Sigmoid colon (tissue), 4 donors: ENCODE data around the genes ZNF555 and TLE5.

- PRO-cap = bidirectional peak, plus-strand start at chr19:2841505, minus-strand start at chr19:2841239
- RAMPAGE, long total RNA, 4 experiments = start-site peak on the plus strand in 3 of 4 experiments, at chr19:2841472-2841495 at its widest, 31 to 52 reads per replicate
Observed at GRCh38 chr19:2841383-2842185, at the start of gene ZNF555. ZNF555 (plus strand) TSS chr19:2841475.

- PRO-cap = no peak
- RAMPAGE, long total RNA, 4 experiments = no peak in any of the 4 experiments
Observed at GRCh38 chr19:3035998-3036739, 7.1 kb upstream of the TLE2 start.

GRCh38 chr19:3061025-3061687, 1.1 kb downstream of the TLE5 start:
- PRO-cap = no peak
- RAMPAGE, long total RNA, 4 experiments = start-site peak on the minus strand in 4 of 4 experiments, at chr19:3061298-3061461 at its widest, 88 to 200 reads per replicate

- PRO-cap = unidirectional peak, minus-strand start at chr19:3062340; unidirectional peak, minus-strand start at chr19:3062563
- RAMPAGE, long total RNA, 4 experiments = start-site peak on the minus strand in 4 of 4 experiments, at chr19:3062777-3062994 at its widest, 15 to 213 reads per replicate
Observed at GRCh38 chr19:3062081-3063198, at the start of gene TLE5. TLE5 (minus strand) TSS chr19:3062495.

GRCh38 chr19:3120880-3121593, 14.8 kb upstream of the GNA15 start:
- PRO-cap = no peak
- RAMPAGE, long total RNA, 4 experiments = no peak in any of the 4 experiments

DNA sequence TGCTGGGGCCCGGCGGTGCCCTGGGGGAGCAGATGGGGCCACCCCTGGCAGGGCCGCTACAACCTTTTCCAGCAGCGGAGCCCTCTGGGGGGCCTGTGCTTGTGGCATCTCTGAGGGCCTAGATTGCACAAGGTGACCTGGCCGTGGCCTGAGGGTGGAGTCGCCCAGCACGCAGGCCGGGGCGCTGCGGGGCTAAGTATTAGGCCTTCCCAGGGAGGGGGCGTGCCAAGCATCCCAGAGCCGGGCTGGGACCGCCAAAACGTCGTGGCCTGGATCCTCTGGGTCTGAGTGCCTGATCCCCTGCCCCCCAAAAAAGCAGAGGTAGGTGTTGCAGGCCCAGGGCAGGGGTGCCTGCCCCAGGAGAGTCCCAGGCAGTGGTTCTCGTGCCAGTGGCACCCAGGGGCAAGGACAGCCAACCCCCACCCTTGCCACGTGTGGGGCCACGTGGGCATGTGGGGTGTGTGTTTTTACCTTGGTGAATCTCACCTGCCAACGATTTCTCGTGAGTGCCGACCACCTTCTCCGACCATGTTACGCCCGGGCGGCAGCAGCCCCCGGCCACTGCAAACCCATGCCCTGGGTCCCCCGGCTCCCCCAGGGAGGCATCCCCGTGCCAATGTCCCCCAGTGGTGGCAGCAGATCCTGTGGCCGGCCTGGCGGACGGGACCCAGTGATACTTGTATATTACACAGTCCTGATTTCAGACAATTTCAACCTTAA, 12.6 kb upstream of the GNA15 start:
- PRO-cap = no peak
- RAMPAGE, long total RNA, 4 experiments = no peak in any of the 4 experiments

DNA sequence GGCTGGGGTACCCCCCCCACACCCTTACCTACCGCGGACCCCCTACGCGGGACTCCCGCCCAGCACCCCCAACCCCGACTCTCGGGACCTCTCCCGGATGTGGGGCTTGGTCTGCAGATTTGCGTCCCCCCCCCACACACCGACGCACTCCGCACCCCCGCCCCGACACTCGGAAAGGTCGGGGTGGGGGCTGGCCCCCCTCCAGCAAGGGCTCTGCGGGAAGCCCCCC, 366 bp downstream of the NFIC start:
- PRO-cap = no peak
- RAMPAGE, long total RNA, 4 experiments = no peak in any of the 4 experiments

- PRO-cap = no peak
- RAMPAGE, long total RNA, 4 experiments = no peak in any of the 4 experiments
Observed at GRCh38 chr19:3367955-3368801, 1.8 kb downstream of the NFIC start.

- PRO-cap = bidirectional peak, plus-strand start at chr19:3398882, minus-strand start at chr19:3398703
- RAMPAGE, long total RNA, 4 experiments = no peak in any of the 4 experiments
Observed at GRCh38 chr19:3398432-3399284, 32.3 kb downstream of the NFIC start.

- PRO-cap = unidirectional peak, plus-strand start at chr19:3404786
- RAMPAGE, long total RNA, 4 experiments = no peak in any of the 4 experiments
Observed at GRCh38 chr19:3404508-3405469, 38.4 kb downstream of the NFIC start.

DNA sequence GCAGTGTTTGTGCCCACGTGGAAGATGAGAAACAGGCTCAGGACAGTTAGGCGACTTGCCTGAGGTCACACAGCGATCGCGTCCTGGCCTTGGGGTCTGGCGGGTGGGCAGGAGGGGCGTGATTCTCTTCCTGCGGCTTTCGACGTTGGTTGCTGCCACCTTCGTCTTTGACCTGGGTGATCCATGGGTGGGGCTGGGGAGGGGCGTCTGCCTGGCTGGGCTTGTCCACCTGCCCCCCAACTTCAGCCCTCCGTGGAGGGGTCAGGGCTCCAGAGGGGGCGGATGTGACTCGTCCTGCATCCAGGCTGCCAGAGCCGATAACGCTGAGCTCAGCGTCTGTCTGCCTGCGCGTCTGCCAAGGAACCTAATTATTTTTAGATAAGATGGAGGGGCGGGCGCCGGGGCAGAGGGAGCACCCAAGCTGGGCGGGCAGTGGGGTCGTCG, 57.0 kb downstream of the SMIM24 start:
- PRO-cap = no peak
- RAMPAGE, long total RNA, 4 experiments = no peak in any of the 4 experiments

DNA sequence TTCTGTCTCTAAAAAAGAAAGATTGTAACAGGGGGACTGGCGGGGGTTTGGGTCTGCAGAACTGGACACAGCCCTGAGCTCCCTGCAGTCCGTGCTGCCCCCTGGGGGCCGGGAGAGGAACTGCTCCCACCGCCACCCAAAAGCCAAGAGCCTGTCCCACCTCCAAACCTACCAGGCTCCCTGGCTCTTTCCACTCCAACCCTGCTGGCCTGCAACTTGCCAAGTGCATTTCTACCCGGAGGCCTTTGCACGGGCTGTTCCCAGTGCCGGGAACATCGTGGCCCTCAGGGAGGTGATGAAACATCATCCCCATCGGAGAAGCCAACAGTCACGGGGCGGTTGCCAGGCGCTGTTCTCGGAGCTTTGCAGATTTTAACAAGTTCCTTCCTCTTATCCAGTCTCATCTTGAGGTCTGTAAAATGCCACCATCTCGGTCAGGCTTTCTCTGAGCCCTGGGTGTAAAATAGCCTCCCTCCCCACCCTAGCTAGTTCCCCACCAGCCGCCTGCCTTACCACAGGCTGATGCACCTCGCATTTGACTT, 50.7 kb downstream of the SMIM24 start:
- PRO-cap = no peak
- RAMPAGE, long total RNA, 4 experiments = no peak in any of the 4 experiments

DNA sequence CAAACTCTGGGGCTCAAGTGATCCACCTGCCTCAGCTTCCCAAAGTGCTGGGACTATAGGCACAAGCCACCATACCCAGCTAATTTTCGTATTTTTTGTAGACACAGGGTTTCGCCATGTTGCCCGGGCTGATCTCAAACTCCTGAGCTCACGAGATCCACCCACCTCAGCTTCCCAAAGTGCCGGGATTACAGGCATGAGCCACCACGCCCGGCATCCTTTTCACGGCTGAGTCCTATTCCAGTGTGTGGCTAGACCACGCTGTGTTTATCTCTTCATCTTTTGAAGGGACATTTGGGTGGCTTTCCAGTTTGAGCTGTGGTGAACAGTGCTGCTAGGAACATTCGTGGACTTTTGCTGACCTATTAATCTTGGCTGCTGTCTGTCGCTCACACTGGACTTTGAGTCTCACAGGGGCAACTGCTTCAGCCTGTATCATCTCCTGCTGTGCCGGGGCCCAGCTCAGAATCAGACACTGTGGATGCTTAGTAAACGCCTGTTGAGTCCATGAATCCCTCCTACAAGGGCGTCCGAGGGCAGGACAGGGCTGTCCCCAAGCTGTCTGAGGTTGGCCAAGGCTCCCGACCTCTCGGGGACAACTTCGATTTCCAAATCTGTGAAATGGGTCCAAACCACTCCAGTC, 48.6 kb downstream of the SMIM24 start:
- PRO-cap = no peak
- RAMPAGE, long total RNA, 4 experiments = no peak in any of the 4 experiments

- PRO-cap = no peak
- RAMPAGE, long total RNA, 4 experiments = no peak in any of the 4 experiments
Observed at GRCh38 chr19:3452227-3453050, 27.9 kb downstream of the SMIM24 start.

- PRO-cap = no peak
- RAMPAGE, long total RNA, 4 experiments = no peak in any of the 4 experiments
Observed at GRCh38 chr19:3467539-3468458, 12.5 kb downstream of the SMIM24 start.

DNA sequence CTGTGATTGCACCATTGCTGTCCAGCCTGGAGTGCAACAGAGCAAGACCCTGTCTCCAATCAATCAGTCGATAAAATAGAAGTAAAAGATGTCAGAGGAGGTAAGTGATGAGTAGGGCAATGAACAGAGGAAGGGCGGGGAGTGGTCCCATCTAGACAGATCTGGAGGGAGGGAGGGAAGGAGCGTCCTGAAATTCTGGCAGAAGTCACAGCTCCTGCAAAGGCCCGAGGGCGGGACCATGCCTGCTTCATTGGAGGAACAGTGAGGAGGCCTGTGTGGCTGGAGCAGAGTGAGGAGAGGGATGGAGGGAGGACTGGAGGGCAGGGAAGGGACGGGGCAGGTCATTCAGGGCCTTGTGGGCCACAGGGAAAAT, 9.6 kb downstream of the SMIM24 start:
- PRO-cap = no peak
- RAMPAGE, long total RNA, 4 experiments = no peak in any of the 4 experiments

GRCh38 chr19:3516608-3517460, 10.7 kb downstream of the FZR1 start:
- PRO-cap = no peak
- RAMPAGE, long total RNA, 4 experiments = no peak in any of the 4 experiments

- PRO-cap = no peak
- RAMPAGE, long total RNA, 4 experiments = no peak in any of the 4 experiments
Observed at GRCh38 chr19:3529671-3530899, 8.9 kb upstream of the TEKTIP1 start.

- PRO-cap = no peak
- RAMPAGE, long total RNA, 4 experiments = no peak in any of the 4 experiments
Observed at GRCh38 chr19:3536097-3537046, 2.6 kb upstream of the TEKTIP1 start.

DNA sequence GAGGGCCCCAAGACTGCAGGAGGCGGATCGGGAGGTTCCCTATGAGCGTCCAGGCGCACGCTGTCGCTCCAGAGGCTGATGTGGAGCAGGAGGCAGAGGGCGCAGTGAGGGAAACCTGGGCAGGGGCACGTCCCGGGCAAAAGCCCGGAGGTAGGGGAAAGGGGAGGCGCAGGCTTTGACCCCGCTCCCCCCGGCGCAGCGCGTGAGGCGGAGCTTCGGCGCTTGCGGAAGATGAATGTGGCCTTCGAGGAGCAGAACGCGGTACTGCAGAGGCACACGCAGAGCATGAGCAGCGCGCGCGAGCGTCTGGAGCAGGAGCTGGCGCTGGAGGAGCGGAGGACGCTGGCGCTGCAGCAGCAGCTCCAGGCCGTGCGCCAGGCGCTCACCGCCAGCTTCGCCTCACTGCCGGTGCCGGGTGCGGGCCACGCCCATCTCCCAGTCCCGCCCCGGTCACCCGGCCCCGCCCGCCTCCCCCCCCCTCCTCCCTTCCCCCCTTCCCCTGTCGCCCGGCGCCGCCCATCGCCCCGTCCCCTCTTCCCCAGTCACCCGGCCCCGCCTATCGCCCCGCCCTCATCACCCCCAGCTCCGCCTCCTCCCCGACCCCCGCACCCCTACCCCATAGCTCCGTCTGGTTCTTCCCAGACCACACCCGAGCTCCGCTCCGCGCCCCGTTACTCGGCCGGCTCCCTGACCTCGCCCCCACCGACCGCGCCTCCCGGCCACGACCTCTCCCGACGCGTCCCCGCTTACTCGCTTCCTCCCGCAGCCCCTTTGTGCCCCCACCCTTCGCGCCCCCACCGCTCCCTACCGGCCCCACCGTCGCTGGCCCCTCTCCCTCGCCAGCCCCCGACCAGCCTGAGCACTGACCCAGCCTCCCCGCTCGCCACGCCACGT, 4.2 kb downstream of the HMG20B start:
- PRO-cap = no peak
- RAMPAGE, long total RNA, 4 experiments = no peak in any of the 4 experiments